Retinal pigment epithelial cell (primary cell): ENCODE measurements around the genes TMEM14A and GSTA4.

- RRBS, result no CpG with 5 or more reads among the region's 20 CpGs
Observed at GRCh38 chr6:52517343-52518467, 59.2 kb downstream of the TRAM2 start.

DNA sequence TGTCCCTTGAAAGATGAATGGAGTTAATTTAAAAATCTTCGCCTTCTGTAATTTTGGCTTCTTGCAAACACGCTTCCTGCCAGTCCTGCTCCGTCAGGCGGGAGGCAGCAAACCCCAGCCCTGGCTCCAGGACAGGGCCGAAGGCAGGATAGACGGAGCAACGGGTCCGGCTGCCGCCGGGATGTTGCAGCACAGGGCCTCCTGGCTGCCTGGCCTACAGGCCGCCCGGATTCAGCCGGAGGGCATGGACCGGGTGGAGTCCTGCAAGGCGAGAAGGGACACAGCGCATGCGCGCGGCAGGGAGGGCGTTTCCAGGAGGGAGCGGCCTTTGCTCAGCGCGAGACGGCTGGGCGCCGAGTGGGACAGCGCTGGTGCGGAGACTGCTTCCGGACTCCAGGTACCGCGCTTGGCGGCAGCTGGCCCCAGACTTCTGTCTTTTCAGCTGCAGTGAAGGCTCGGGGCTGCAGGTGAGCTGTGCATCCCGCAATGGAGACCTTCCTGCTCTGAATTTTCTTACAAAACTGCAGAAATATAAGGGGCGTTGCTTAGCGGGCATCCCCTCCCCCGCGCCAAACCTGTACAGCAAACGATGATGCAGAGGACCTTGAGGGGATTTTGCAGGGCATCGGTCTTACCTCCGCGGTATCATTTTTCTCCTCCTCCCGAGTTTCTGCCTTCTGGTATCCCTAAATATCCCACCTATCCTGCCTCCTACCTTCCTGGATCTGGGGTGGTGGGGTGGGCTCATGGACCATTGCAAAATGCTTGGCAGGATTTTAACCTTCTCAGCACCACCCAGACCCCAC is at the start of gene TMEM14A:
Gene TMEM14A (plus strand): TSS at position 335 of the 806 bp plus-strand sequence.
- RRBS, result 3% methylated on average over 3 of the region's 43 CpGs

- RRBS, result no CpG with 5 or more reads among the region's 4 CpGs
Observed at GRCh38 chr6:52747135-52747820, 16.0 kb downstream of the GSTA2 start.

- RRBS, result 1% methylated on average over 14 of the region's 46 CpGs
Observed at GRCh38 chr6:52994416-52995539, at the start of gene GSTA4. GSTA4 (minus strand) TSS chr6:52995284.

DNA sequence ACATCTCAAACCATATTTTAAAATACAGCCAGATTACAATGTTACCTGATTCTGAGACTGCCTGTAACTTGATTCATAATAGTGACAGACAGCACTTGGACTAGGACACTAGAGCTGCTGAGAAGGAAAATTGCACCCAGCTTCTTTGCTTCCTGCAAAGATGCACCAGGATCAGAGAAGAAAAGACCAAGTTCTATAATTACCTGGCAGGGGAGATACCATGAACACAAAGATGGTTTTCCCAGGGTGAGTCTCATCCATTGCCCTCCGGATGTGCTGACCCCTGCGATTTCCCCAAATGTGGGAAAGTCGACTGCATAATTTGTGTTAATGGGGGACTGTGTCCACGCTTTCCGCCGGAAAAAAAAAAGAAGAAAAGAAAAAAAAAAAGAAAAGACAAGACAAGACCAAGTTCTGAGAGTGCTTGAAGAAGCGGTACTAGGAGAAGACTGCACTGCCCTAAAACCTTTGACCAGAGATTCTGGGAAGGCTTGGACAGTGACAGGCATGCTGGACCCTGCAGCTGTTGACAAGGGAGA is 70.5 kb upstream of the GCM1 start:
- RRBS, result 85% methylated on average over 3 of the region's 7 CpGs

GRCh38 chr6:53301664-53302612 is 46.8 kb downstream of the ELOVL5 start:
- RRBS, result no CpG with 5 or more reads among the region's 10 CpGs

GRCh38 chr6:53340854-53341118 is 8.0 kb downstream of the ELOVL5 start:
- RRBS, result no CpG with 5 or more reads among the region's 3 CpGs

- RRBS, result under 1% methylated on average over 19 of the region's 90 CpGs
Observed at GRCh38 chr6:53347737-53348664, 749 bp downstream of the ELOVL5 start.

- RRBS, result no CpG with 5 or more reads among the region's 11 CpGs
Observed at GRCh38 chr6:53360295-53361061, 11.7 kb upstream of the ELOVL5 start.

- RRBS, result no CpG with 5 or more reads among the region's 4 CpGs
Observed at GRCh38 chr6:53433410-53433803, 84.7 kb upstream of the ELOVL5 start.

- RRBS, result no CpG with 5 or more reads among the region's 6 CpGs
Observed at GRCh38 chr6:53461486-53462146, 83.3 kb downstream of the GCLC start.

DNA sequence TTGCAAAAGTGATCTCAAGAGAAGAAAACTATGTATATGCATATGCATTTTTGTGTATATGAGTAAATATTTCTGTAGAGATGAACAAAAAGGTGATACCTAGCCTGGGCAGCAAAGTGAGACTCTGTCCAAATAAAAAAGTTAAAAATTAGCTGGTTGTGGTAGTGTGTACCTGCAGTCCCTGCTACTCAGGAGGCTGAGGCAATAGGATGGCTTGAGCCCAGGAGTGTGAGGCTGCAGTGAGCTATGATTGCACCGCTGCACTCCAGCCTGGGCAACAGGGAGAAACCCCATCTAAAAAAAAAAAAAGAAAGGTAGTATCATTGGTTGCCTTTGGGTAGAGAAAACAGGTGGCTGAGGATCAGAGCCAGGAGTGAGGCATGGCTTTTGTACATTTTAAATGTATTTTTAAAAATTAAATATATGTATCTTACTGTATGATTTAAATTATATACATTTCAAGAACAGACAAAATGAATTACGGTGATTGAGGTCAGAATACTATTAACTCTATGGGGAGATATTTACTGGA is 50.8 kb downstream of the KLHL31 start:
- RRBS, result no CpG with 5 or more reads among the region's 2 CpGs

GRCh38 chr6:53615468-53615980 is 50.0 kb downstream of the KLHL31 start:
- RRBS, result no CpG with 5 or more reads among the region's 6 CpGs

DNA sequence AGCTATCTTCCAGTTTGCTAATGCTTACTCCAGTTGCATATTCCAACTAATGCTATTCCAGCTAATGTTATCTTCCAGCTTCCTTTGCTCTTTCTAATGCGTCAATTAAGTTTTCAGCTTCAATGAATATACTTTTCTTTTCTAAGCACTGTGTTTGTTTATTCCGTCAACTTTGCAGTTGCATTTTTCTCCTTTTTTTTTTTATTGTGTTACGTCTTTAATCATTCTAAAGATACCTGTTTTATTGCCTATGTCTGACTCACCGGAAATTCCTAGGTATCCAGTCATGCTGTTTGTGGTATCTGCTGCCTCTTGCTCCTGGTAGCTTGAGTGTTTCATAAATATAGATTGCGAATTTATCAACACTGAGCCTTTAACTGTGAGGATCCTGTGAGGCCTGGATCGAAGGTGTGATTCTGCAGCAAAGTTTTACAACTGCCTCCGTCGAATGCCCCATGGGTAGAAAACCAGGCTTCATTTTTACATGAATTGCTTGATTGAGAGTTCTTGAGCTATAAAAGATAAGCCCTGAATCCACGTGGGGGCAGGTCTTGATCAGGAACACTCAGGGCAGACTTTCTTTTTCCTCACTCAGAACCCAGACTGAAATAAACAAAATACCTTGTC is 60.3 kb upstream of the LRRC1 start:
- RRBS, result no CpG with 5 or more reads among the region's 9 CpGs

- RRBS, result under 1% methylated on average over 14 of the region's 30 CpGs
Observed at GRCh38 chr6:53795221-53795561, 386 bp downstream of the LRRC1 start.

GRCh38 chr6:53810960-53811681 is 16.3 kb downstream of the LRRC1 start:
- RRBS, result no CpG with 5 or more reads among the region's 6 CpGs

GRCh38 chr6:53825822-53826076 is 30.9 kb downstream of the LRRC1 start:
- RRBS, result no CpG with 5 or more reads among the region's 1 CpG

GRCh38 chr6:54053938-54054483 is 57.2 kb upstream of the MLIP start:
- RRBS, result no CpG with 5 or more reads among the region's 7 CpGs

- RRBS, result no CpG with 5 or more reads among the region's 4 CpGs
Observed at GRCh38 chr6:54097848-54098174, 13.4 kb upstream of the MLIP start.